ENCODE data around the genes TLCD1 and MYO18A.

DNA sequence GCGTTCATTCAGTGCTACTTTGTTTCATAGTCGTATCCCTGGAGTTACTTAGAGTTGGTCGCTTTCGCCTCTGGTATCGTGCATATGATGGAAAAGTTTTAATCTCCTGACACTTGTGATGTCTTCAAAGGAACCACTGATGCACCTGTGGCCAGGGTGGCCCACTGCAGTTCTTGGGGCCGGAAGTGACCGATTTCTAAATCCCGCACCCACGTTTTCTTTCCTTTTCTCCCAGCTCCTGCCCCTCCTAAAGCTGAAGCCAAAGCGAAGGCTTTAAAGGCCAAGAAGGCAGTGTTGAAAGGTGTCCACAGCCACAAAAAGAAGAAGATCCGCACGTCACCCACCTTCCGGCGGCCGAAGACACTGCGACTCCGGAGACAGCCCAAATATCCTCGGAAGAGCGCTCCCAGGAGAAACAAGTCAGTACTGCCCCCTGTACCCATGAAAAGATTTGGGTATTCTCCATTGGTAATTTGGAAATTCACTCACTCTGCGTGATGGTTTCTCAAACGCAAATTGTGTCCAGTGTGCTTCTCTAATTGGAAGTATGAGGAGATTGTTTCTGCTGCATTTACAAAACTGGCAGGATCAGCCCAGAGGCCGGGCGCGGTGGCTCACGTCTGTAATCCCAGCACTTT is 806 bp downstream of the RPL23A start:
- PRO-cap, 3 experiments: no peak in any of the 3 experiments
- RAMPAGE, long total RNA: no peak
- RRBS, 2 experiments: no CpG with 5 or more reads among the region's 25 CpGs

- PRO-cap, 3 experiments: no peak in any of the 3 experiments
- RAMPAGE, long total RNA: no peak
- RRBS, 2 experiments: under 1 to 2% methylated on average over 7 of the region's 85 CpGs
Observed at GRCh38 chr17:28725470-28726473, at the start of gene TLCD1. Gene TLCD1 (minus strand): TSS chr17:28726233.

DNA sequence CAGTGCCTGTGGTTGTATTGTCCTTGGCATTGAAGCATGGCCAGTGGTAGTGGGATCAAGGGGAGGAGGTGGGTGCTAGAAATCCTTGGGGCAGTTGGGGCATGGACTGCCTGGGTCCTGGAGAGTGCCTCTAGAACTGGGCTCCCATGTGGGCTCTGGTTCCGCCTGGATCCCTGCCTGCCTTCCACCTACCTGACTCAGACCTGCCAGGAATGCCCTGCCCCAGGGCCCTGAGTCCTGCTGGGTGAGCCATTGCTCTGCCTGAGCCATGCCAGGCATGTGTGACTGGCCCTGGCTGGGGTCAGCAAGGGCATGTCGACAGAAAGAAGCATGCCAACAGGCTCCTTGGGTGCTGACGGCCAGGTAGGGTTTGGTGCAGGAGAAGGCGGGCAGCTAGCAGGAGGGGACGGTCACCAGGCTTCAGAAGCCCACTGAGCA is 2.2 kb downstream of the TRAF4 start:
- PRO-cap, 3 experiments: no peak in any of the 3 experiments
- RAMPAGE, long total RNA: no peak
- RRBS, 2 experiments: no CpG with 5 or more reads among the region's 5 CpGs

DNA sequence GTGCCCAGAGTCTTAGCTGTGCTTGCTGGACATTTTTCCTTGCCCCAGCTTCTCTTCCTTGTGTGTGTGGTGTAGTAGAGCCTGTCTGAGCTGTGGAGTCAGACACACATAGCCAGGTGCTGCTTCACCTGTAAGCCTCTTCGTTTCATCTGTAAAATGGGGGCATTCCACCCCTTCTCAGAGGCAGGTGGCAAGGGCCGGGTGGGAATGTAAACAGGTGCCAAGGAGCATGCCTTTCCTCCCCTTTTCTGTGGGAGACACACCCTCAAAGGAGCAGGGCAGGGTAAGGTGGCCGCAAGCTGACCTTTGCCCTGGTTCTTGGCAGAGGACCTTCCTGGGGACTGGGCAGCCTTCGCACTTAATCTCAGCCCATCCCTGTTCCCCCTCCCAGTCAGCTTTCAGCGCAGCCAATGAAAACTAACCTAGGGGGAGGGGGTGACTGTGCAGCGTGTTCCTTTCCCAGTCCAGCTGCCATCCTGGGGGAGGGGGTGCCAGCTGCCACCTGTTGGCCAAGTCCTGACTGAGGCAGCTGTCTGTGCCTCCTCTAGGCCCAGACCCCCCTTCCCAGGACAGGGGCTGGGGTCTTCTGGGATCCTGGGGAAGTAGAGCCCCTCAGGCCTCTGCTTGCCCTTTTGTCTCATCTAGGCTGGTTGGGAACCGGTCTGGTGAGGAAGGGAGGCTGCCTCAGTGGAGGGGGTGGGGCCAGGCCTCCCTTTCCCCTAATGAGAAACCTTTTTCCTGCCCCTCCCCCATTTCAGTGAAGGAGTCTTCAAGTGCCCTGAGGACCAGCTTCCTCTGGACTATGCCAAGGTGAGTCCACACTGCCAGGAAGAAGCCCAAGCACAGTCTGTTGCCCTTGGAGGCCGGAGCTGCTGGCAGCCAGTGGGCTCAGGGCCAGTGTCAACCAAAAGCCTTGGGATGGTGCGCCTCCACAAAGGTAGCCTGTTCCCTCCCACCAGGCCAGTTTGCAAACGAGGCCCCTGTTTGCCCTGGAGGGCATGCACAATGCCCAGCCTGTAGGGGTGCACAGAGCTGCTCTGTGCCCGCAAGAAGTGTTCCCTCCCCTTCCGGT is 3.0 kb downstream of the TRAF4 start:
- PRO-cap, 3 experiments: no peak in any of the 3 experiments
- RAMPAGE, long total RNA: no peak
- RRBS, 2 experiments: no CpG with 5 or more reads among the region's 12 CpGs

DNA sequence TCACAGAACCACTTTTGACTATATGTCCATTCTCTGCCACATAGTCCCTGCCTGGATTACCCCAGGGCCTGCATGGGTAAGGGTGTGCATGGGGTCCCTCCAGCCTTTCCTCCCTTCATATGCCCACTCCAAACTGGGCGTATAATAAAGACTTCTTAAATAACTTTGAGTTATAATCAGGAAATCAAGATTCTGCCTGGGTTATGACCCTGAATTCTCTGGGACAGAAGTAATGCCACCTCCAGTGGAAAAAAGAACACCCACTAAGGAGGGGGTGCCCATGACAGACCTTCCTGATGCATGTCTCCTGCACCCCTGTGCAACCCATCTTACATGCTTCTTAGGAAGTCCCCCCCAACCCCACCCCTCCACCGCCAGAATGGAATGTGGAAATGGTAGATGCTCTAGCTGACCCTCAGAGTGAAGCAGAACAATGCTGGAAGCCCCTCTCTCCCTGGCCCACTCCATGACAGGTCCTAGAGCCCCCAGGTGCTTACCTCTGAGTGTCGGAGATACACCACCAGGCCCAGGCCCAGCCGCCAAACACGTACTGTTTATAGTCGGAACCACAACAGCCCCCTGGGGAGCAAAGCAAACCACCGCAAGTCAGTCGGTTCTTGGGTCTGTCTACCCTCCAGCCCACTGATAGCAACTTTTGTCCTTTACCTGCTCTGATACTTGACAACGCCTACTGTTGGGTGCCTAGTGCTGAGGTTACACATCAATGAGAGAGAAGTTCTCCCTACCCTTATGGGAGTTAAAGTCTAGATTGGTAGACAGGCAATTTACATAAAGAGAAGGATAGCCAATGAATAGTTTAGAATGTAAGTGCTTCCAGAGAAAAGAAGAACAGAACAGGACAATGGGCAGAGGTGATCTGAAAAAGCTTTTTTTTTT is 8.8 kb downstream of the FLOT2 start:
- PRO-cap, 3 experiments: no peak in any of the 3 experiments
- RAMPAGE, long total RNA: no peak
- RRBS, 2 experiments: no CpG with 5 or more reads among the region's 9 CpGs

DNA sequence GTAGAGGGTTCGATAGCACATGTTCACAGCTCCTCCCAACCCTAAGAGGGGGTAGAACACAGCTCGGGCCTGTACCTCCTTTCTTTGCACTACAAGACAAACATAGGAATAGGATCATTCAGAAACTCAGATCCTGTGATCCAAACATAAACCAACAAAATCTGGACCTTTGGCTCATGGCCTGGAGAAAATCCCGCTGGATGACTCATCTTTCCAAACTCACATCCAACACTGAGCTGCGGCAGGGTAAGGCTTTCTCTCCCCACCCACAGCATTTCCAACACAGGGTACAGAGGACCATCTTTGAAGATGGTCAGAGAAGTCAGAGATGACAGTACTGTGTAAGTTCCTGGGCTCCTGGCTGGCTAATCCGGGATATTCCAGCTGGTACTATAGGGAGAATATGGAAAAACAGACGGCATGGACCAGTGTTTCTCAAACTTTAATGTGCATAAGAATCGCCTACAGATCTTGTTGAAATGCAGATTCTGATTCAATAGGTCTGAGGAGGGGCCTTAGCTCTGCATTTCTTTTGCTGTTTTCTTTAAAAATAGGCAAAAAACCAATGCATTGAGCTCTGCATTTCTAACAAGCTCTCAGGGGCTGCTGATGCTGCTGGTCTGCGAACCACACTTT is 6.0 kb upstream of the DHRS13 start:
- PRO-cap, 3 experiments: no peak in any of the 3 experiments
- RAMPAGE, long total RNA: no peak
- RRBS, 2 experiments: no CpG with 5 or more reads among the region's 8 CpGs

- PRO-cap, 3 experiments: no peak in any of the 3 experiments
- RAMPAGE, long total RNA: no peak
- RRBS, 2 experiments: no CpG with 5 or more reads among the region's 11 CpGs
Observed at GRCh38 chr17:29054216-29054875, 11.4 kb downstream of the PIPOX start.

- PRO-cap, 3 experiments: peak in 2 of 3 experiments; most common plus-strand start chr17:29138741 (in 2); most common minus-strand start chr17:29138632 (in 2)
- RAMPAGE, long total RNA: no peak
- RRBS, 2 experiments: no CpG with 5 or more reads among the region's 14 CpGs
Observed at GRCh38 chr17:29138193-29139005, 41.8 kb downstream of the MYO18A start.

- PRO-cap, 3 experiments: peak in 3 of 3 experiments; most common minus-strand start chr17:29178340 (in 2)
- RAMPAGE, long total RNA: no peak
- RRBS, 2 experiments: no CpG with 5 or more reads among the region's 4 CpGs
Observed at GRCh38 chr17:29177660-29178496, 2.3 kb downstream of the MYO18A start.

DNA sequence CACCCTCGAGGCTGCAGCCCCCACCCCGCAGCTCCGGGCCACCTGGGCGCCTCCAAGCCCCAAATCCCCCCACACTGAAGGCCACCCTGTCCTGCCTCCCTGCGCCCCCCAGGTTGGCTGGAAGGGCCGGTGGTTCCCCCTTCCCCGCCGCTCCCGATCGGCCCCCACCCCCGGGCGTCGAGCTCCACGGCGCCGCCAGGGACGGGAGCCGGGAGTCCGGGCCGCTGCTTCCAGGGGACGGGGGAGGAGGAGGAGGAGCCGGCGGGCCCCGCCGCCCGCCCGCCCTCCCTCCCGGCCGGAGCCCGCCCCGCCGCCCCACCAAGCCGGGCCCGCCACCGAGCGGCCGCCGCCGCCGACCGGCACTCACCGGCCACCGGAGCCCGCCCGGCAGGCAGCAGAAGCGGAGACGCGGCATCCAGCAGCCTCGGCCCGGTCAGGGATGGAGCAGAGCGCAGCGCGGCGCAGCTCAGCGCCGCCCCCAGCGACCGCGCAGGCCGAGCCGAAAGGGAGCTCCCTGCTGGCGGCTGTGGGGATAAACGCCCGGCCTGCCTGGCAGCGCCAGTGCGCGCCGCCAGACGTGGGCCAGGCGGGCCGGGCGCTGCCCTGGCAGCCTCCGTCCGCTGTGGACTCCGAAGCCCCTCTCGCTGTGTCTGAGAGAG is at the start of gene MYO18A:
Gene MYO18A, minus strand, starts transcription at position 453 of the 659 bp plus-strand sequence.
- PRO-cap, 3 experiments: peak in 3 of 3 experiments; most common plus-strand start position 214 of the sequence (in 1); most common minus-strand start position 441 of the sequence (in 3)
- RAMPAGE, long total RNA: start-site peak on the minus strand centred at position 449 of the sequence, 82 bp wide, 178 and 96 reads in 2 replicates
- RRBS, 2 experiments: 3% methylated on average over 39 of the region's 76 CpGs

- PRO-cap, 3 experiments: no peak in any of the 3 experiments
- RAMPAGE, long total RNA: no peak
- RRBS, 2 experiments: no CpG with 5 or more reads among the region's 15 CpGs
Observed at GRCh38 chr17:29204447-29204805, 24.2 kb upstream of the MYO18A start.

- PRO-cap, 3 experiments: no peak in any of the 3 experiments
- RAMPAGE, long total RNA: no peak
- RRBS, 2 experiments: no CpG with 5 or more reads among the region's 4 CpGs
Observed at GRCh38 chr17:29260104-29260850, 13.6 kb downstream of the CRYBA1 start.

DNA sequence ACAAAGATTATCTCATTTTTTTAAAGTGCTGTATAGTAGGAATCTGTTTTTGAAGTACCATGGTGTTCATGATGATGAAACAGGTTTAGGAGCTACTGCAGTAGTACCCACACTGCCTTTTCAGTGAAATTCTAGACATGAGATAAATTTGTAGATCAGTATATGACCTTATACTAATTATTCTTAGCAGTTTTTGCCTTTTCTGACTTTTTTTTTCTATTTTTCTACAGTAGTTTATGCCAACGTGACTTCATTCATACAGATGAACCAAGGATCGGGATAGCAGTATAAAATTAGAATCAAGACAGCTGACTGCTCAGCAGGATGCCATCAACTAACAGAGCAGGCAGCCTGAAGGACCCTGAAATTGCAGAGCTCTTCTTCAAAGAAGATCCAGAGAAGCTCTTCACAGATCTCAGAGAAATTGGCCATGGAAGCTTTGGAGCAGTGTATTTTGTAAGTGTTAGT is 61.1 kb downstream of the TAOK1 start:
- PRO-cap, 3 experiments: no peak in any of the 3 experiments
- RAMPAGE, long total RNA: no peak
- RRBS, 2 experiments: no CpG with 5 or more reads among the region's 2 CpGs

- PRO-cap, 3 experiments: no peak in any of the 3 experiments
- RAMPAGE, long total RNA: no peak
- RRBS, 2 experiments: no CpG with 5 or more reads among the region's 11 CpGs
Observed at GRCh38 chr17:29542805-29543685, 23.8 kb downstream of the ABHD15 start.

- PRO-cap, 3 experiments: no peak in any of the 3 experiments
- RAMPAGE, long total RNA: no peak
- RRBS, 2 experiments: 25 to 33% methylated on average over 21 of the region's 54 CpGs
Observed at GRCh38 chr17:29565698-29566464, 956 bp downstream of the ABHD15 start.

GRCh38 chr17:29567819-29568164 is 709 bp upstream of the TP53I13 start:
- PRO-cap, 3 experiments: peak in 3 of 3 experiments; most common plus-strand start chr17:29568047 (in 3); most common minus-strand start chr17:29567919 (in 1)
- RAMPAGE, long total RNA: no peak
- RRBS, 2 experiments: 9% methylated on average over 5 of the region's 30 CpGs; no CpG with 5 or more reads in 1 of the 2 experiments

DNA sequence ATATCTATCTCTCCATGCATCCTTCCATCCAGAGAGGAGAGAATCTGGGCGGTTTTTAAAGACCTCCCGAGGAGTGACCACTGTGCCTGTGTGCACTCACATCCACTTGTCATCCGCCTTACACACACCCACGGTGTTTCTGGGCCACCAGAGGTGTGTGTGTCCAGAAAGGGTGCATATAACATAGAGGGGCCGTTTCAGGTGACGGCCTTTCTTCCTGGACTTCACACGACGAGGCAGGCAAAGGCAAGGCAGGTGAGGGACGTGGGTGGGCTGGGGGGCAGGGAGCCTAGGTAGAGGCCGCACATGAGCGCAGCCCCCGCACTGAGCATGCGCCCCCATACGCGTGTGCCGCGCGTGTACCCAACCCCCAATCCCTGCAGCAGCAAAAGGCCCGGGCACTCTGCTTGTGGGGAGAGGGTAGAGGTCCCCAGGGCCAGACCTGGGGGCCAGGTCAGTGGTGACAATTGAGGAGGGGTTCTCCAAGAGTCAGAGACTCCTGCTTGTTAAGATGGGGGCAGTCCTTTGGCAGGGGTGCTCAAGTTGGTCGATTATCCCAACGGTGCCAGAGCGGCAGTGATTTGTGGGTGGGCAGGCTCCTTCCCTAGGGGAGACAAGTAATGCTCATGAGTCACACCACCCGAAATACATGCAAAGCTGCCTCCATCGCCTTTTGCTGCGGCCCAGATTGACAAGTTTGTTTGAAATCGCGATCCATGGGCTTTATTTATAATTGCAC is 915 bp upstream of the GIT1 start:
- PRO-cap, 3 experiments: no peak in any of the 3 experiments
- RAMPAGE, long total RNA: no peak
- RRBS, 2 experiments: no CpG with 5 or more reads among the region's 27 CpGs

GRCh38 chr17:29590933-29592039 is 1.6 kb upstream of the ANKRD13B start:
- PRO-cap, 3 experiments: peak in 3 of 3 experiments; most common plus-strand start chr17:29591944 (in 2); most common minus-strand start chr17:29591459 (in 3)
- RAMPAGE, long total RNA: no peak
- RRBS, 2 experiments: 1 to 2% methylated on average over 6 of the region's 53 CpGs

DNA sequence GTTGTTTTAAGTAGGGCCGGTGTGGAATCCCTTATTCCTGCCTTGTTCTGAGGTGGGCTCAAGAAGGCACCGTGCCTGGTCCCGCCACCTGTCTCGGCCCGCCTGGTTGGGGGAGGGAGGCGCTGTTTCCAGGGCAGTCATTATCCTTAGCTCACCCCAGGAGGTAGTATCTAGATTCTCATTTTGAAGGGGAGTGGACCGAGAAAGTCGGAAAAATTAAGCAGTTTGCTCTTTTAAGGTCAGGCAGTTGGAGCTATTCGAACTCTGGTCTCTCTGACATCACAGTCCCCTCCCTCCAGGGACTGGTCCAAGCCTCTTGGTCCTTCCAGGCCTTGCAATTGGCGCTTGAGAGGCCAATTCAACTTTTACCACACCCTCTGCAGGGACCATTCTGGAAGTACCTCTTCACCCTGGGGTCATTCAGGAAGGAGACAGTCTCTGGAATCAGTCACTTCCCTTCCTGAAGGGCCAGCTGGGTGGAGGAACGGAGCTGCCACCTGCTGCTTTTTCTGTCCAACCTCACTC is 830 bp upstream of the ANKRD13B start:
- PRO-cap, 3 experiments: no peak in any of the 3 experiments
- RAMPAGE, long total RNA: no peak
- RRBS, 2 experiments: no CpG with 5 or more reads among the region's 11 CpGs

- PRO-cap, 3 experiments: no peak in any of the 3 experiments
- RAMPAGE, long total RNA: no peak
- RRBS, 2 experiments: no CpG with 5 or more reads among the region's 15 CpGs
Observed at GRCh38 chr17:29615084-29615390, 7.7 kb downstream of the CORO6 start.

All from skeletal muscle tissue (tissue), 7 donors.